Thoracic aorta endothelial cell (primary cell): ENCODE measurements around a stretch of chr13.

- CAGE, long polyA plus RNA = no peak
These were observed 175.0 kb downstream of the STK24 start for GRCh38 chr13:98401861-98402421.

GRCh38 chr13:98447269-98447951, 129.5 kb downstream of the STK24 start:
- CAGE, long polyA plus RNA = no peak

- CAGE, long polyA plus RNA = no peak
These were observed 69.3 kb downstream of the STK24 start for GRCh38 chr13:98507558-98508052.

GRCh38 chr13:98516758-98517110, 60.2 kb downstream of the STK24 start:
- CAGE, long polyA plus RNA = no peak

DNA sequence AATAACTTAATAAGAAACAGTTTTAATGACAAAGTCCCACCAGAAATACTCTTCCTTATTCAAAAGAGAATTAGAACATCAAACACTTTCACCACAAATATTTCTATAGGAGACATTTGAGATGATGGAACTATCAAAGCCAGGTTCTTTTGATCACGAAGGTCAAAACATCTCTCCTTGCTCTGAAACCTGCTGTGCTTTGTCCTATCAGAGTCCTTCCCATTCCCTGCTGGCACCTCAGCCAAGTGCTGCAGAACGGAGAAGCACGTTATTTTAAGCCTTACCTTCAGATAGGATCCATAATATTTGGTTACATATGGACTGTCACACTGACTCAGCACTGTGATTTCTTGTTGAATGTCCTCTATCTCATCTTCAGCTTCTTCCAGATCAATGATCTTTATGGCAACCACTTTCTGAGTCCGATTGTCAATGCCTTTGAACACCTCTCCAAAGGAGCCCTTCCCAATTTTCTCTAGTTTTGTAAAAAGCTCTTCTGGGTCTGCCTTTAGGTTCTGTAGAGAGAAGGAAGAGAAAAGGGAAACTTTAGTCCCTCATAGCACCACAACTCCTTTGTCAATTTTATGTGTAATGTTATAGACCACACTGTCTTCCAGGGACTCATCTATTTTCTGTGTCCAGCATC, 57.8 kb downstream of the STK24 start:
- CAGE, long polyA plus RNA = no peak

DNA sequence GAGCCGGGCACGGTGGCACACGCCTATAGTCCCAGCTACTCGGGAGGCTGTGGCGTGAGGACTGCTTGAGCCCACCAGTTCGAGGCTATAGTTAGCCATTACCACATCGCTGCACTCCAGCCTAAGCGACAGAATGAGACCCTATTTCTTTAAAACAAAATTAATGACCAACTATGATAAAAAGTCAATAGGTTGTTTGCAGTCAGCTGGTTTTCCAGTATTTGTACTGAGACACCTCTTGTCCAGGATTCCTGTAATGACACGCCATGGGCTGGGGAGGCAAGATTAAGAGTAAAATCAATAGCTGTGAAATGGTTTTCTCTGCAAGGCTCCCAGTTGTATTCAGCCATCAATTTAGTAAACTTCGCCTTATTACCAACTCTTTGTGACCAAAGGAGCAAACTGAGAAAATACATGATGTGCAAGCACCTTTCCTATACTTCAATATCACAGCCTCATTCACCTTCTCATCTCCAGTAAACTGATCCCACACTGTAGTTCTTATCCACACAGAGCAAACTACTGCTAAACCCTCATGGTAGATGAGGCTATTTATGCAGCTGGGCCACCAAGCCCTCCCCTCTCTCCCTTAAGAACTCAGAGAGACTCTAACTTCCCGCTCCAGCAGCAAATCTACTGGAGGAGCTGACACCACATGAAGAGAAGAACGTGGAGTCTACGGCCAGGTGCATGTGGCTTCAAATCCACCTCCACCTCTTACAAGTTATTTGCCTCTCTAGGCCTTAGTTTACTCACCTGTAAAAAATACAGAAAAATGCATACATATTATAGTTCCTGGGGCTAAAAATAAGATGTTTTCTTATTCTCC, 29.3 kb downstream of the STK24 start:
- CAGE, long polyA plus RNA = no peak

DNA sequence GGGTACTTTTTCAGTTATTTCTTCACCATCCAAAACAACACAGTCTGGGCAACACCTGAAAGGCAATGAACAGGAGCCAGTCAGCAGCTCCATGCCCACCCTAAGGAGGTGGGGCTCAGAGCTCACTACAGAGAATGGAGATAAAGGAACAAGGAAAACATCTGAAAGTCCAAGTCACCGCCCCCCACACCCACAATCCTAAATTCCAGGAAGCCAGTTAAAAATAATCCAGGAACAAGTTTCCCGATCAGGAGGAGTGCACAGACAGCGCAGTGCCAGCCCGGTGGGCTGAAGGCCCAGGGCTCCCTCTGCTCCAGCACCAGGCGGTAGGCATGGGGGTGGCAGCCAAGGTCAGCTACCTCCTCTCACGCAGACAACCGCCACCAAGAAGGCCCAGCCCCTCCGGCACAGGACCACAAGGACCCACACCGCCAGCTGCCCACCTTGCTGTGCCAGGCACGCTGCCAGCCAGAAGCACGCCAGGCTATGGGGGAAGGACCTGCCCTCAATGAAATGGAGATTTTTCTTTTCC, 11.2 kb downstream of the STK24 start:
- CAGE, long polyA plus RNA = no peak

DNA sequence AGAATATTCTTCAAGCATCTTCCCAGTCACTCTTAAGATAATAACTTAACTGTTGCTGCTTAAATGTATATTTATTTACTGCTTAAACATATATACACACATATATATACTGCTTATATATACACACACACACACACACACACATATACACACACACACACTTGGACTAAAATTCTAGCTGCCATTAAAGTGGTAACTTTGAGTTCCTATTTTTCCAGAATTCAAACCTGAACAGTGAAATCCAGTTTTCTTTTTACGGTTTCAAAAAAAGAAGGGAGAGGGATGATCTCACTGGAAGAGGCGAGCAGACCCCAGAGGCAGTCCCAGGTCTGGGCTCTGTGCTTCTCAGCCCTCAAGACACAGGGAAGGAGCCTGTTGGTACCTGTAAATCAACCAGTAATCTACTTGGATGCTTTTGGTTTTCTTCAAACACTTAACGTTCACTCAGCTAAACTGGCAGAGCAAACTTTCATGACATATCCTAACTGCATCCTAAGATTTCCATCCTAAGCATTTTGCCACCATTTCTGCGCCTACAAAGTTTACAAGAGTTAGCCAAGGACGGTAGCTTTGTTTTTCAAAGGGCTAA, 1.5 kb downstream of the STK24 start:
- CAGE, long polyA plus RNA = no peak

- CAGE, long polyA plus RNA = no peak
These were observed 73.6 kb upstream of the STK24 start for GRCh38 chr13:98650212-98651140.

GRCh38 chr13:98785831-98786419, 33.5 kb upstream of the SLC15A1 start:
- CAGE, long polyA plus RNA = no peak

DNA sequence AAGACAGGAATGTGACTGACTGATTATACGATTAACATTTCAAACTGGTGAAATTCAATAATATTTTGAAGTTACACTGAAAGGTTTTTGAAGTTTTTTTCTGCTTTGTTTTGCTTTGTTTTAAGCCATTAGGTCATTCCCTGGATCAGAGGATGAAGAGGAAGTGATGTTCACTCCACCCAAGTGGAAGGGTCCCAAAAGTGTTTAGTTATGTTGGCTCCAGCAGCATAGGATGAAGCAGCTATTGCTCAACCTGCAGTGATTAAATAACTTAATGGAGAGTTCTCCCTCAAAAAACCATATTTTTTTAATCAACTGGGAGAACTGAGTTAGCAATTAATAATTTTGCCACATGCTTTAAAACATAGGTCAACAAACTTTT, 49.6 kb downstream of the DOCK9 start:
- CAGE, long polyA plus RNA = no peak

DNA sequence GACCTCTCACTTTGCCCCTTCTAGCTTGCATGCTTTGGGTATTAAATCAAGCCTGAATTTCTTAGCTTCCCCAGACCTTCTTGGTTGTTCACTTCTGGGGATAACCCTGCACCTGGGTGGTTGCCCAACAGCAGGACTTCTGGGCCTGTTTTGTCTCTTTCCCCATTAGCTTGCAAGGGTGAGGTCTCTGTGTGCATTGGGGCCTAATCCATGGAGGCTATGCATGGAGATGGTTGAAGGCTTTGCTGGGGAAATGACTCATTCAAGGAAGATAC, 34.8 kb upstream of the UBAC2 start:
- CAGE, long polyA plus RNA = no peak

GRCh38 chr13:99191923-99192122, 8.8 kb upstream of the UBAC2 start:
- CAGE, long polyA plus RNA = no peak

GRCh38 chr13:99227686-99228511, 27.2 kb downstream of the UBAC2 start:
- CAGE, long polyA plus RNA = no peak

GRCh38 chr13:99258906-99259294, 721 bp upstream of the GPR18 start:
- CAGE, long polyA plus RNA = no peak

GRCh38 chr13:99274832-99275463, 16.8 kb upstream of the GPR18 start:
- CAGE, long polyA plus RNA = no peak

- CAGE, long polyA plus RNA = no peak
These were observed 41.8 kb upstream of the GPR183 start for GRCh38 chr13:99348756-99349623.

DNA sequence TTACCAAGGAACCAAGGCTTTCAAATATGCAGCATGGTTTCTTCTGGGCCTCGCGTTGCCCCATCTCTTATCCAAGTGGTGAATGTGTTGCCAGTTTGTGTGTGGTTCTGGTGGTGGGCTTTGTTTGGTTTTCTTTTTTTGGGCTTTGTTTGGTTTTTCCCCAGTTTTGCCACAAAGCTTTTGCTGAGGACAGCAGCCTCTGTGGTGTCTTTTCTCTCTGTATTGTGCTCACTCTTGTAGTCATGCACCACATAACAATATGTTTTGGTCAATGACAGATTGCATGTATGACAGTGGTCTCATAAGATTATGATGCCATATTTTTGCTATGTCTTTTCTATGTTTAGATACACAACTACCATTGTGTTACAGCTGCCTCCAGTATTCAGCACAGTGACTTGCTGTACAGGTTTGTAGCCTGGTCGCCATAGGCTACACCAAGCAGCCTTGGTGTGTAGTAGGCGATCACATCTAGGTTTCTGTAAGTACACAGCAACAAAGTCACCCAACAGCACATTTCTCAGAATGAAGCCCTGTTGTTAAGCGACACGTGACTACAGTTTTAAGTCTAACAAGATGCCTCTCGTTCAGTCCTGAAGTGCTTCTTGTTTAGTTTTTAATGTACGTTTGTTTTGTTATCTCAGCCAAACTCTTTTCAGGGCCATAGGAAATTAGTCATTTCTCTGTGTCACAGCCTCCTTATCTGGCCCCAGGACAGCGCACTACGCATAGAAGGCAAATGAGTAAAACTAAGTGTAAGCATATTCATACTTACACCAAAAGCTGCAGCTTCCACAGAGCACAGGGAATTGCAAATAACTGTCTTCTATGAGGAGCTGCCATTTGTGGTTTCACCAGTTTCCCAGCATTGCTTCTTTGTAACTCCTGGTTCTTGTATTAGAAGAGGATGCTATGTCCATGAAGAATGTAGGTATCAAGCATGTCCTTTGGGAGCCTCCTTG, 49.9 kb upstream of the GPR183 start:
- CAGE, long polyA plus RNA = no peak

DNA sequence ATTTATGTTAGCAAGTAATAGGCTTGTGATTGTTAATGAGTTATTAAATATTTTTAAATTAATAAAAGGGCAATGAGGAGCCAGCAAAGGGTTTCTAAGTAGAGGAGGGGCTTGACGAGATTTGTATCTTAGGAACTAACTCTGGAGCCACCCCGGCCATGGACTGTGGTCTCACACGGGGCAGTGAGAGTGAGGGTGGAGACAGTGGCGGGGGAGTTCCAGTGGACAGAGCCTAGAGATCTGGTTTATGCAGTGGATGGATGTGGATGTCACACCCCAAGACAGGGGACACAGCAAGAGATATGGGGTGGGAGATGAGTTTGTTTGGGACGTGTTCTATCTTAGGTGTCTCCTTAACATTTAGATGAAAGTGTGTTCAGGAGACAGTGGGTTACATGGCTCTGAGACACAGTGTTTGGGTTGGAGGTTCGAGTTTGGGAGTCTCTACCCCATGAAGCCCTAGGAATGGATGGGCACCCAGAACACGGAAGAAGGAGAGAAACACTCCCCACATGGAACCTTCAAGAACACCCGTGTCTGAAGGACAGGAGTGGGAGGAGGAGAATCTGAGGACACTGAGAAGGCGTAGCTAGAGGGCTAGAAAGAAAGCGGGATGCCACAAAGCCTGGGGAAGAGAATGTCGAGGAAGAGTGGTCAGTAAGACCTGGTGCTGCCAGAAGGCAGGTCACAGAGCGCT, 51.5 kb upstream of the GPR183 start:
- CAGE, long polyA plus RNA = no peak

- CAGE, long polyA plus RNA = no peak
These were observed 81.0 kb upstream of the TM9SF2 start for GRCh38 chr13:99420137-99420822.